ENCODE data around the gene USP10.

- PRO-cap = no peak
- RAMPAGE, long total RNA, 4 experiments = no peak in any of the 4 experiments
Observed at GRCh38 chr16:84095625-84095940, 21.2 kb downstream of the MBTPS1 start.

GRCh38 chr16:84286520-84287201 is 8.0 kb upstream of the WFDC1 start:
- PRO-cap = no peak
- RAMPAGE, long total RNA, 4 experiments = no peak in any of the 4 experiments

GRCh38 chr16:84298486-84298931 is 3.8 kb downstream of the WFDC1 start:
- PRO-cap = no peak
- RAMPAGE, long total RNA, 4 experiments = no peak in any of the 4 experiments

GRCh38 chr16:84369900-84370790 is 1.8 kb downstream of the ATP2C2 start:
- PRO-cap = no peak
- RAMPAGE, long total RNA, 4 experiments = no peak in any of the 4 experiments

- PRO-cap = no peak
- RAMPAGE, long total RNA, 4 experiments = no peak in any of the 4 experiments
Observed at GRCh38 chr16:84548852-84549959, 44.7 kb upstream of the MEAK7 start.

- PRO-cap = no peak
- RAMPAGE, long total RNA, 4 experiments = no peak in any of the 4 experiments
Observed at GRCh38 chr16:84585703-84586639, 31.9 kb downstream of the COTL1 start.

DNA sequence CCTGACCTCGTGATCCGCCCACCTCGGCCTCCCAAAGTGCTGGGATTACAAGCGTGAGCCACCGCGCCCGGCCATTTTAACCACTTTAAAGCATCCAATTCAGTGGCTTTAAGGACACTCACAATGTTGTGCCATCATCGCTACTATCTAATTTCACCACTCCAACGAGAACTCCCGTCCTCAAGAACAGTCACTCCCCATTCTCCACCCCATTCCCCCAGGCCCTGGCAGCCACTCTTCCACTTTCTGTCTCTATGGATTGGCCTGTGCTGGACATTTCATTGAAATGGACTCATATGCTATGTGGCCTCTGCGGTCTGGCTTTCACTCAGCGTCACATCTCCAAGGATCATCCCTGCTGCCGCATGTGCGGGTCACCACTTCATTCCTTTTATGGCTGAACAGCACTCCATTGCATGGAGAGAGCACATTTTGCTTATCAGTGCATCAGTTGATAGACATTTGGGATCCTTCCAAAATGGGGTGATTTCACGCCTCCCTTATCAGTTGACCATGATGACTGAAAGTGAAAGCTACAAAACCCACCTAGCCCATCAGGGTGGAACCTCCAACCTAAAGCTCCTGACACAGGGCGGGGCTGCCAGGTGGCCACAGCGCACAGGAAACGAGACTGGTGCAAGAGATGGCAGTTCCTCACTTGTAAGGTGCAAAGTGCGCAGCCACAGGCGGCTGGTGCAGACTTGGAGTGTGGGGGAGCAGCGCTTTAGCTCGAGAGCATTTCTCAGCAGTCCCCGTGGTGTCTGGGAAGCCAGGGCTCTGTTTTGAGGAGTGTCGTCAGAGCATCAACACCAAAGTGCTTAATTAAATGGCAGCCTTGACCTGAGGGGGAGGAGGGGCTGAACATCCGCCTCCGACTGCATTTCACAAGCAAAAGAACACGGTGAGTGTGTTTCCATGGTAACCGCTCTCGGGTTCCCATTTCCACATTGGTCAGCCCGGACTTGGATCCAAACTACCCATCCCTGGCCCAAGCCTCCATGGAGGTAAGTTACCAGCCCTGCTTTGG is 23.8 kb downstream of the COTL1 start:
- PRO-cap = no peak
- RAMPAGE, long total RNA, 4 experiments = no peak in any of the 4 experiments

GRCh38 chr16:84595964-84596395 is 21.9 kb downstream of the COTL1 start:
- PRO-cap = no peak
- RAMPAGE, long total RNA, 4 experiments = no peak in any of the 4 experiments

DNA sequence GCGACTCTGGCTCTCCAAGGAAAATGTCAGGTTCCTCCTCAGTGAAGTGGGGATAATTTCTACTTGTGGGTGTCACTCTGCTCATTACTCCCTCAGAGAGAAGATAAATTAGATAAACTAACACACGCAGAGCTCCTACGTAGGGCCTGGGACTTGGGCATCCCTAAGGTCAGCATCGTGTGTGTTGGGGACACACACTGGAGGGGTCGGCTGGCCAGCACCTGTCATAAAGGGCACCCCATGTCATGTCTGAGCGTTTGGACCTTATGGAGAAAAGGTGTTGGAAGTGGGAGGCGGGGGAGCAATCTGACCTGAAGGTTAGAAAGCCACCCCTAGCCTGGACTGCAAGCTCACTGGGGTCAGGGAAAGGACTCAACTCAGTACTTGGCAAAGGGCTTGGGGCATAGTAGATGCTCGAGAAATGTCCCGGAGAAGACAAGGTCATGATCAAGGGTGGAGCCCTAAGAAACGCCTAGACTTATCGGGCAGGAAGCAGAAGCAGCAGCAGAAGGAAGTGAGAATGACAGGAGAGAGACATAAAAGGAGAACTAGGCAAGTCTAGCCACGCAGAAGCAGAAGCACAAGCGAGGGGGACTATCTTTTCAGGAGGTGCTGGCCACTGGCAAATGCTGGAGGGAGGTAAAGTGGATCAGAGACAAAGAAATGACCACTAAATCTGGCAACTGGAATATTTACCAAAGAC is 10.3 kb downstream of the COTL1 start:
- PRO-cap = no peak
- RAMPAGE, long total RNA, 4 experiments = no peak in any of the 4 experiments

DNA sequence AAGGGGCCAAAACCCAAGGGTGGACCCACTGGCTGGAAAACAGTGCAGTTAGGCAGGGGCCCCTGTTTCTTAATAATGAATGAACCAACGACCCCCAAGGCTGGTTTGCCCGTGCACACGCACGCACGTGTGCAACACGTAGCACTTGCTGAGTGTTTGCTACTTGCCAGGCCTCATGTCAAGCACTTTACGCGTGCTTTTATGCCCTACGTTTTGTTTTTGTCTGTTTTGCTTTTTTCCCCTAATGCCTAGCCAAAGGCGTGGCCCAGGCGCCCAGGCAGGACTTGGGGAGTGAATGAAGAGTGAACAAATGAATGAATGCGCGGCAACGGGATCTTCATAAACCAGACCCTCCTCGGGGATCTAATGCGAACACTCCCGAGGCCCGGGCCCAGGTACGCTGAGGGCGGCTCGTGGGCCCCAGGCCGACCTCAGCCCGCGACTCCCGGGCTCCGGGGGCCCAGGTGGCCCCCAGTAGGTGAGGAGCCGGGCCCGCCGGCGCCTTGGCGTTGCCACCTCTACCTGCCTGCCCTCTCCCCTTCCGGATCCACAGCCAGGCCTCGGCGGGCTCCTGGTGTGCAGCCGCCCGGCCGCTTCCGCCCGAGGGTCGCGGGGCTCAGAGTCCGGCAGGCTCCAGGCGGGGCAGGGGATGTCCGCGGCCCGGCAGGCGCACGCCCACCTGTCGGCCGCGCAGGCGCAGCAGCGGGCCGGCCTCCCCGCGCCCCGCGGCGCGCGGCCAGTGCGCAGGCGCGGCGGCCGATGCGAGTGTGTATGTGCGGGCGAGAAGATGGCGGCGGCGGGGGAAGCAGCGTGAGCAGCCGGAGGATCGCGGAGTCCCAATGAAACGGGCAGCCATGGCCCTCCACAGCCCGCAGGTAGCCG is at the start of gene USP10:
Gene USP10 (plus strand): TSS at position 764 of the 882 bp plus-strand sequence.
- PRO-cap = unidirectional peak, plus-strand start at position 772 of the sequence
- RAMPAGE, long total RNA, 4 experiments = start-site peak on the plus strand in 3 of 4 experiments, centred at positions 766 to 772 of the sequence, 207 to 580 reads per replicate

- PRO-cap = no peak
- RAMPAGE, long total RNA, 4 experiments = no peak in any of the 4 experiments
Observed at GRCh38 chr16:84754056-84754817, 54.4 kb downstream of the USP10 start.

DNA sequence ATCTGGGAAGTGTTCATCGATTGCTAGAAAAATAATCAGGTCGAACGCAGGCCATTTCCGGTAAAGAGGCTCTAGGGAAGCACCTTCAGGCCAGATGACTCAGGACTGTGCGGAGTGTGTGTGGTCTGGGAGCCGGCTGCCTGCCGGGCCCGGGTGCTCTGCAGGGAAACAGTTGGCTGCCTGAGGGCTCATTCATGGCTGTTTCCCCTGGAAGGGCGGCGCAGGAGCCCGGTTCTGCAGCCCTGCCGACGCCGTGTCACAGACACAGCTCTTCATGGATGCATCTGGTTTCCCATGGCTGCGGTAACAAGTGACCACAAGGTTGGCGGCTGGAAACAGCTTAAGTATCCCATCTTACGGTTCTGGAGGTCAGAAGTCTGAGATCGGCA is 13.2 kb upstream of the CRISPLD2 start:
- PRO-cap = no peak
- RAMPAGE, long total RNA, 4 experiments = no peak in any of the 4 experiments

DNA sequence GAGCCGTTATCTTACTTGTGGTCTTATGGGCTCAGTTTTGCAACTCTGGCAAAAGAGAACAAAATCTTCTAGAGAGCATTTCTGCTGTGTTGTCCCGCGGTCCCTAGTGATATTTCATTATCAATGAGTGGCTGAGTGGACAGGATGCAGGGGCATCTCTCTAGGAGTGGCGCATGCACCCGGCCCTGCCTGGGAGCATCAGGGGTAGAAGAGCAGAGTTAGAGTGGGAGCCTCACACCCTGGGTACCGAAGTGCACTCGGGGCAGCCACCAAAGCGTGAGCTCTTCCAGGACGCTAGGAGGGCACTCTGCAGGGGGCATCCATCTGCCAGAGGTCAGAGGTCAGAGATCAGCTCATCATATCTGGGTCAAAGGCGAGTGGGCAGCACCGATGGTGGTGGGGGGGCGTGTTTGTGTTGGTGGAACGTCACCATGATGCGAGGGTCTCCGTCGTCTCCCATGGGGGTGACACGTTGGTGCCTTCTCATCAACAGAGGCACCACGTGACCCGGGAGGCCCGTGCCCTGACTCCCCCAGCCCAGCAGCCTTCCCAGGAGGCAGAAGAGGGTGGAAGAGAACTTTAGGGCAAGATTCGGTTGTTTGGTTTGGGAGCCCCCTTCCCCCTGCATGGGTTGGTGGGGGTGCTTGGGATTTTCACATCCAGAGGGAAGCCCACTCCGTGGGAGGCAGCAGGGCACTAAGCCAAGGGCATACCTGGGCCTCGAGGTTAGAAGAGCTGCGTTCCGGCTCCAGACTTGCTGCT is 13.7 kb downstream of the CRISPLD2 start:
- PRO-cap = no peak
- RAMPAGE, long total RNA, 4 experiments = no peak in any of the 4 experiments

DNA sequence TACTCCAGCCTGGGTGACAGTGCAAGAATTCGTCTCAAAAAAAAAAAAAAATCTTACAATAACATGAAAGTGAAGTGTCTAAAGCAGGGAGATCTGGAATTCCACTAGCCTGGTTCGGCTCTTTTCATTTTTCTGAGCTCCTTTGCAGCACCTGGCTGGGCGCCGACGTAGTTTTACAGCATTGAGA is 27.7 kb downstream of the CRISPLD2 start:
- PRO-cap = no peak
- RAMPAGE, long total RNA, 4 experiments = no peak in any of the 4 experiments

DNA sequence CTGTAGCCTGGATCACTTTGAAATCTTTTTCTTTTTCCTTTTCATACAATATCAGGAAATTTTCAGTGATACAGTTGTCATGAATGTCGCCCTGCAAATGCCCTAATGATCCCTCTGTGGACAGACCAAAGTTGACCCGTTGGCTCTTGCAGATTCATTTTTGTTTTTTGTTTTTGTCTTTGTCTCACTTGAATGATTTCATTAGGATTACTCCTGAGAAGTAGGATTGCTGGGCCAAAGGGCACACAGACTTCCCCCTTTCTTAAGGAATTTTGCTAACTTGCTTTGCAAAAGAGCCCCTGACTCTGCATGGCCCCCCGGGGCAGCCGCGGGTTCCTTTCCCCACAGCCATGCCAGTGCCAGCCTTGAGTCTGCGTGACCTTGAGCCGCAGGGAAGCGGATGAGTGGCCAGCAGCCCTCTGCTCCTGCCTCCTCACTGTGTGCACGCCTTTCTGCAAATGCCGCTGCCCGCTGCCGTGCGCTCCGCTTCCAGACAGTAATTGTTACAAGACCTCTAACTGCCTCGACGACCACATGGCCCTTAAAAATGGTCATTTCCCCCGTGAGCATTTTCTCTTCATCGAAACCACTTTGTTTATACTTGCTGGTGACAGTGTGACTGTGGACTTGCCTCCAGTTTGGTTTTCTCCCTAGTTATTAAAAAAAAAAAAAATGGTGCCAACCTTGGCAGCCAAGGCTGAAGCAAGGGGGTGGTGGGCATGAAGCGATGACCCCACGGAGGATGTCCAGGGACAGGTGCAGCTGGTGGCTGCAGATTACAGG is 28.2 kb downstream of the CRISPLD2 start:
- PRO-cap = no peak
- RAMPAGE, long total RNA, 4 experiments = no peak in any of the 4 experiments

DNA sequence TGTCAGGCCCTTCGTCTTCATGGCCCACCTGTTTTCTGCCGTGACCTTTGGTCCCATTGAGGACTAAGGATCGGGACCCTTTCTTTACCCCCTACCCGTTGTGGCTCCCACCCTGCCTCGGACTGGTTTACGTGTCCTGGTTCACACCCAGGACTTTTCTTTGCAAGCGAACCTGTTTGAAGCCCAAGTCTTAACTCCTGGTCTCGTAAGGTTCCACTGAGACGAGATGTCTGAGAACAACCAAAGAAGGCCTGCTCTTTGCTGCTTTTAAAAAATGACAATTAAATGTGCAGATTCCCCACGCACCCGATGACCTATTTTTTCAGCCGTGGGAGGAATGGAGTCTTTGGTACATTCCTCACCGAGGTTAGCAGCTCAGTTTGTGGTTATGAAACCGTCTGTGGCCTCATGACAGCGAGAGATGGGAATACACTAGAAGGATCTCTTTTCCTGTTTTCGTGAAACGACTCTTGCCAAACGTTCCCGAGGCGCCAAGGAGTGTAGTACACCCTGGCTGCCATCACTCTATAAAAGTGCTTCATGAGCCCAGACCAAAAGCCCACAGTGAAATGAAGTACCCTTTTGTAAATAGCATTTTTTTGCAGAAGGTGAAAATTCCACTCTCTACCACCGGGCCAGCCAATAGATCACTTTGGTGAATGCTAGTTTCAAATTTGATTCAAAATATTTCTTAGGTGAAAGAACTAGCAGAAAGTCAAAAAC is 87.7 kb downstream of the CRISPLD2 start:
- PRO-cap = no peak
- RAMPAGE, long total RNA, 4 experiments = no peak in any of the 4 experiments

DNA sequence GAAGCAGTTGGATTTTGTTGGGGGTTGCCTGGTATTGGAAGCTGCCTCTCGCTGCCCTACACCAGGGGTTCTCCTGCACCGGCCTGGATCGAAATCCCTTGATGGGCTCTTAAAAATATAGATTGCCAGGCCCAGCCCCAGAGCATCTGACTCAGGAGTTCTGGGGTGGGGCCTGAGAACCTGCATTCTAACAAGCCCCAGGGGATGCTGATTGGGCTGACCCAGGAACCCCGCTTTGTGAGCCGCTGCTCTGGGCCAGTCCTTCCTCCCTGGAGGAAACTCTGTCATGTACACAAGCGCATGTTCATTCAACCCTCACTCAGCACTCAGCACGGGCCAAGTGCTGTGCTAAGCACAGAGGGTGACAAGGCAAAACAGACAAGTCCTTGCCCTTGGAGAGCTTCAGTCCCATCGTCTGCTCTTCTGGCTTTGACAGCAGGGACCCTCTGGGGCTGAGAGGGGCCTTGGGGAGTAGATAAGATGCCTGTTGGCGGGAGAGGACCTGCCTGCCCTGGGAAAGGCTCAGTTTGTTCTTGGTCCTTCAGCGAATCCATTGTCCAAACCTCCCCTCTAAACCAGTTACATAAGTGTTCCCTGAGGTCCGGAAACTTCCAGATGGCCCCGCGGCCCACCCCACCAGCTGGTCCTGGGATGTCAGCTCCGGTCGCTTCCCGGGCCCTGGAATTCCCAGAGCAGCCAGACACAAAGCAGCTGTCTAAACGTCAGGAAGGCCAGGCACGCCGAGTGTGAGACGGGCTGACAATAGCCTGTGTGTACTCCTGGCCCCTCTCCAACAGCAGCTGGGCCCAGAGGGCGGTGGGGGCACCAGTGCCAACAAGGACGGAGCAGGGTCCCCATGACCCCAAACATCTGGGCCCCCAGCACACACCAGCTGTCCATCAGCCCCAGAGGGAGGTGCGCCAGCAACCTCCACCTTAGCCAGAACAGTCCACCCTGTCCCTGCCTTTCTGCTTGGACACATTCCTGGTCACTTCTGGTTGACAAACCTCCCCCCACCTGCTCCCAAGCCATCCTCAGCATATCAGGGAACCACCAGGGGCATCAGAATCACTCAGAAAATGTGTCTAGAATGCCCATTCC is 88.8 kb downstream of the ZDHHC7 start:
- PRO-cap = no peak
- RAMPAGE, long total RNA, 4 experiments = no peak in any of the 4 experiments

DNA sequence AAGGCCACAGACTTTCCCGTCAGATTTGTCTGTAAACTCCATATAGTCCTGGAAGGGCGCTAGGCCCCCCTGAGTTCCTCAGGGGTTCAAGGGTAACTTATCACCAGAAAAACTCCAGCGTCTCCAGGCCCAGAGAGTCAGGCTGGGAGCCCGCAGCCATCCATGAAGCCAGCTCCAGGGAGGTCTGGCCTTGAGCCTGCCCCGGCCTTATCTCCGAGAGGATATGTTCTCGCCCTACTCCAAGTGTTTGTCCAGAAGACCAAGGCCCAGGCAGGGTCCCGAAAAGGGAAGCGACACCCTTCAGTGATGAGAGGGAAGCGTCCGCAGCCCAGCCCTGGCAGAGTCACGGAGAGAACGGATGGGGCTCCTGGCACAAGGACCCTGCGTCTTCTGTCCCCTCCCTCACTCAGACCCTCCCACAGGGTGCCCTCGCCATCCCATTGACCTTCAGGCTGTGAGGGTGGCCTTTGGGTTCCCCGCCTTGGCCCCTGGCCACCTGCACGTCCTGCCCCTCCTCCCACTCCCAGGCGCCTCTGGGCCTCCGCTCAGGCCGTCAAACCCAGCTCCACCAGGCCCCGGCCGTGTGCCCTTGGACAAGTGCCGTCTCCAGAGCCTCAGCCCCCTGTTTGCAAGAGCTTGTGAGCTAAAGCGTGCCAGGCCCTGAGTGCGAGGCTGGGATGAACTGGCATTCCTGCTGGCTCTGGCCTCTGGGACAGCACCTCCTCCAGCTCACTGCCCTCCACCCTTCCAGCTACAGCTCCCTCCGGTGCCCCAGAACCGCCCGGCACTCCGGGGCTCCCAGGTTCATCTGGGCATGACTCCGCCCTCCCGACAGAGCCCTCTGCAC is 83.5 kb downstream of the ZDHHC7 start:
- PRO-cap = no peak
- RAMPAGE, long total RNA, 4 experiments = no peak in any of the 4 experiments

- PRO-cap = no peak
- RAMPAGE, long total RNA, 4 experiments = no peak in any of the 4 experiments
Observed at GRCh38 chr16:84992211-84992678, 19.1 kb downstream of the ZDHHC7 start.

DNA sequence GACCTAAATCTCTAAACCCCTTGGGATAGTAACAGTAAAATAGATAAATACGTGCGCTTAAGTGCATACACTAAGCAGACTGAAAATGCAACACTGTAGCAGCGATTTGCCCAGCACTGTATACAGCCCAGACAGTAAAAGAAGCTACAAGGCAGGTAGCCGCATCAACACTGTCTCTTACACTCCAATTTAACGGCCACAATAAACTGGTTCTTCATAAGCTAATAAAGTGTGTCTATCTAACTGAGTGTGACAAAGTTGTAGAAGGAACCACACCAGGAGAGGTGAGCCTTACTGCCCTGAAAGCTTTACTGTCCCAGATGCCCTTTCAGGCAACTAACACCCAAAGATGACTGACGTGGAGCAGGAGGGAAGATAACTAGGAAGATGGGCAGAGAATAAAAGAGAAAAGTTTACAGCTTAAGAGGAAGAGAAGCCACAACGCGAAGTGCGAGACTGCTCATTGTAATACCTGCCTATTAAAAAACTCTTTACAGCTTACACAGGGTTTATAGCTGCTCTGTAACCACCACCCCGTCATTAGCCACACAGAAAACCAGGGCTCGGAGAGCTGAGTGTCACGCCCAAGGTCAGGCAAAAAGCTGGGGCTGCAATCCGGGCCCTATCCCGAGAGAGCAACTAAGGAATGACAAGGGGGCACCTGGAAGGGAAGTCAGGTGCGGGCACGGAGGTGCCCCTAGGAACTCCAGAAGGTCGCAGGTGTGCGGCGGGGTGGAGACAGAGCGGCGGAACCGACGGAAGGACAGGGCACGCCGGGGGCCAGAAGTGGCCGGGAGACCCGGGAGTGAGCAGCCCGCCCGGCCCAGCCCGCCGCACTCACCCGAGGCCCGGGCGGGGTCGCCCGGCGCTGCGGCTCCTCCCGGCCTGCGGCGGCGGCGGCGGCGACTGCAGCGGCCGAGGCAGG is 628 bp downstream of the ZDHHC7 start:
- PRO-cap = no peak
- RAMPAGE, long total RNA, 4 experiments = no peak in any of the 4 experiments

All from sigmoid colon (tissue), 4 donors.